SJCRH30 (cell line): ENCODE data around the genes IAH1, YWHAQ and CYS1.

DNA sequence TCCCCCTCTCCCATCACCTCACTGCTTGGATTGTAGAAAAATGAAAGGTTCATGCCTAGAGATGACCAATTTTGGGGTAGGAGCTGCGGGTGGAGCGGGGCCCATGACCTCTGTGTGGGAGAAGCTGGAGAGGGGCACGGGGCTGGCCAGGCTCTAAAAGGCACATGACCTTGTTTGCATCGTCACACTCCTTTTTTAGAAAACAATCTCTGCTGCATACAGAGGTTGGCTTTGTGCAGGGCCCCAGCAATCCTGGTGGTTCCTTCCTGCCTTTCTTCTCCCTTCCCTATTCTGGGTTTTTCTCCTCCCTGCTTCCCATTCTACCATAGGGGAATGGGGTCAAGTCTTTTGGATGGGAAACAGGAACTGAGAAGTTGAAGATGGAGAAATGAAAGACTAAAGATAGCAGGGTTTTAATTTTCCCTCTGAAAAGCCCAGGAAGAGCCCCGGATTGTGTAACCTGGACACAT is 53.8 kb downstream of the ASAP2 start:
- RAMPAGE, long total RNA: no peak

DNA sequence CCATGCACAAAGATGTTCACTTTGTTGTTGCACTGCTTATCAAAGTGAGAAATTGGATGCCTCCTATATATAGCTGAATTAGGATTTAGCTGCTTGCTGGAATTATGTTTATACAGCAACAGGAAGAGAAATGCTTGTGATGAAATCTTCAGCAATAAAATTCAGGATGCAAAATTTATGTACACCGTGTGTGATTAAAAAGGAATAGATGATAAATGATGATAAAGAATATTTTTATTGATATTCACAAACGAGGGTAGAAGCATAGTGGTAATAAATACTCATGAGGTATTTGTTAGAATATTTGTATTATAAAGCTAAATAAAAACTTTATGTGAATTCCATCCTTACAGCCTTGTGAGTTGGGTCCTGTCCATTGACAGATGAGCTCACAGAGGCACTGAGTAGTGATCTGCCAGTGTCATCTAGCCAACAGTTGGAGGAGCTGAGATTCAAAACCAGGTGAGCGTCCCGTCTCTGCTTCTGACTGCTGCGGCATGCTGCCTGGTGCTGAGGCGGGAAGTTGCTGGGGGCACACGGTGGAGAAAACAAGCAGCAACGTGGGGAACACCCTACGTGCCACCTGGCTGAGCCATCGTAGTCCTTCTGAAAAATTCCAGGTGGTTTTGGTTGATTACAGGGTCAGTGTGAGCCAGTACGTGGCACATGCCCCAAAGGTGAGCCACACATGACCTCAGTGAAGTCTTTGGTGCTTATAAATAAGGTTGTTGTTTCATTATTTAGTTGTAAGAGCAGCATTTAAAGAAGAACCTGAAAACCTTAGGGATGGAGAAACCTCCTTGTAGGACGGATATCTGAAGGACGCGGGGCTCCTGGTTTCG is 80.3 kb downstream of the ASAP2 start:
- RAMPAGE, long total RNA: no peak

GRCh38 chr2:9322556-9323363 is 100.6 kb downstream of the ITGB1BP1 start:
- RAMPAGE, long total RNA: no peak

DNA sequence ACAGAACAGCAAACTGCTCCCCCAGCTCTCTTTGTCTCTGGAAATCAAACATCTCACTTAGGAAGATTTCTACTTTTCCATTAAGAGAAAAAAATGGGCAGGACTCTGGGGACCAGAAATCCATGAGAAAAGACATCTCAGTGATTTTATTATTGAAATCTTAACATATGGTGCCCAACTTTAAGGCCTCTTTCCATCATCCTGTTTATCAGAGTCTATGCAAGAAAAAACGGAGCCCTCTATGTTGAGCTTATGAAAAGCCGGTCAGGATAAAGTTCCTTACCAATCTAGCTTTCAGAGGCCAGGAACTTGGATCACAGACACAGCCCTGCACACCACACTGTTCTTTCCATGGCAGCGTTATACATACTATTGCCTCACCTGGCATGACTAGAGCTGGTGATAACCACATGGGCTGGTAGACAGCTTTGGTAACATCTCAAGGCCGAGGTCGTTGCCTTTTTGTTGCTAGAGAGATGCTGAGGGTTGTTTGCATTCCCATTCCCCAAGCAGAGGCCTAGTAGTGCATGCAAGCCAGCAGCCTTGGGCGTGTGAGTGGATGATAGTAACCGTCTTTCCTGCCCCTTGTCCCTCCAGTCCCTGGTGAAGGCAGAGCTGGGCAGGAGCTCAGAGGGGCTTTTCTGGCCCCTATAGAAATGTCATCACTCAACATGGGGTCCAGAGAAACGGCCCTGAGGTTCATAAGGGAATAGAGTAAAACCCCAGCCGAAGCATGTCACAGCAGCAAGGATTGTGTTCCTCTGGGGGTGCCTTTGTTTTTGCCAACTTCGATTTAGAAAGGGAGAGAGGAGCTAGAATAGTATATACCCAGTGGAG is 78.0 kb downstream of the ITGB1BP1 start:
- RAMPAGE, long total RNA: no peak

GRCh38 chr2:9358295-9358903 is 64.9 kb downstream of the ITGB1BP1 start:
- RAMPAGE, long total RNA: no peak

DNA sequence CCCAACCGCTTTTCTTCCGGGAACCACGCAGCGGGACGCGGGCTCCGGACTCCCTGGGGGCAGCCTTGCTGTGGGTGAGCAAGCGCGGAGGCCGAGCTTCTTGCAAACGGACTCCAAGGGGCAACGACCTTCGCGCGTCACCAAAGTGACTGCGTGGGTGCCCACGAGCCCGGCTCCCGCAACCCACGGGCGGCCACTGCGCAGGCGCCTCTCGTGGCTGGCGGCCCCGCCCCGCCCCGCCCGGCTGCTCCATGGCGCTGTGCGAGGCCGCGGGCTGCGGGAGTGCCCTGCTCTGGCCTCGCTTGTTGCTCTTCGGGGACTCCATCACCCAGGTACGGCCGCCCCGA is at the start of gene IAH1:
IAH1 (plus strand) TSS at position 236 of the 347 bp plus-strand sequence.
- RAMPAGE, long total RNA: no peak

- RAMPAGE, long total RNA: no peak
Measured at GRCh38 chr2:9527576-9527944, 28.1 kb downstream of the ADAM17 start.

DNA sequence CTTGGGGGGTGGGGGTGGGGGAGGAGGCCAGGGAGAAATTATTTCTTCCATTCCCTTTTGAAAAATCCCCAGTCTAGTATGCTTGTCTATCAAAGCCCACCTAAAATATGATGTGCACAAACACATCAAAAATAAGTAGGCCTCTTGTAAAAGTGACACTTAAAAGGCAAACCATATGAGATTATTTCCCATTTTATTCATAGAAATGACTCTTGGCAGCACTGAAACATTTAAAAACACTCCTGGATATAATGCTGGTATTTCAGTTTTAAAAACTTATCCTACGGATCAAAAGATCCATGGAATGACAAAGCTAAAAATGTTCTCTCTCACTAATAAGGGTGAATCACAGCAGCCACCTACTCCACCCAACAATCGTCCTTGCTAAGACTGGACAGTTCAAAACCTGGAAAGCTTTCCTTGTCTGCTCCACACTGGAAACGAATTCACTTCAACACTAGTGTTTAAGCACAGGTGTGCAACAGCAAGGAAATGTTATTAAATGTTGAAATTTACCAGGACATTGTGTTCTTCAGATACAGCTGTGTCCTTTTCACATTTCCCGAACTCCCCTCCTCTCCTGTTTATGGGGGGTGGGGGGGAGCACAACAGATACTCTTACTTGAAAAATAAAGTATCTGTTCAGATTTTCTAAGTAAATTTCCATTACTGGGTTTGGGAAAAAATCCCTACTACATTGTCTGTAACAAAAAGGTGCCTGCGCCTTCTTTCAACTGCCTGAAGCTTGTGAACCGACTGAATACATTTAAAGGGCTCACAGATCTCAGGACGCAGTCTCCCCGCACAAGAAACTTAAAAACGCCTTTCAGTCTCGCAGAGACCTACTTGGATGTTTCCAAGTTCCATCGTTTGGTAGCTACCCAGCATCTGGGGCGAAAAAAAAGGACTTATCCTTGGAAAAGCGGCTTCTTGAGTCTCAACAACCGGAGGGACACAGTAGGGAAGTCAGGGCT is 1.5 kb downstream of the YWHAQ start:
- RAMPAGE, long total RNA: no peak

- RAMPAGE, long total RNA: start-site peak on the minus strand at chr2:9630404-9630517, 355 and 44 reads in 2 replicates; start-site peak on the minus strand at chr2:9630949-9630988, 287 and 83 reads in 2 replicates
Measured at GRCh38 chr2:9630030-9631126, at the start of gene YWHAQ. Gene YWHAQ, minus strand, starts transcription at chr2:9630997.

GRCh38 chr2:9644833-9645019 is 13.9 kb upstream of the YWHAQ start:
- RAMPAGE, long total RNA: no peak

GRCh38 chr2:9667836-9668415 is 37.1 kb upstream of the YWHAQ start:
- RAMPAGE, long total RNA: no peak

DNA sequence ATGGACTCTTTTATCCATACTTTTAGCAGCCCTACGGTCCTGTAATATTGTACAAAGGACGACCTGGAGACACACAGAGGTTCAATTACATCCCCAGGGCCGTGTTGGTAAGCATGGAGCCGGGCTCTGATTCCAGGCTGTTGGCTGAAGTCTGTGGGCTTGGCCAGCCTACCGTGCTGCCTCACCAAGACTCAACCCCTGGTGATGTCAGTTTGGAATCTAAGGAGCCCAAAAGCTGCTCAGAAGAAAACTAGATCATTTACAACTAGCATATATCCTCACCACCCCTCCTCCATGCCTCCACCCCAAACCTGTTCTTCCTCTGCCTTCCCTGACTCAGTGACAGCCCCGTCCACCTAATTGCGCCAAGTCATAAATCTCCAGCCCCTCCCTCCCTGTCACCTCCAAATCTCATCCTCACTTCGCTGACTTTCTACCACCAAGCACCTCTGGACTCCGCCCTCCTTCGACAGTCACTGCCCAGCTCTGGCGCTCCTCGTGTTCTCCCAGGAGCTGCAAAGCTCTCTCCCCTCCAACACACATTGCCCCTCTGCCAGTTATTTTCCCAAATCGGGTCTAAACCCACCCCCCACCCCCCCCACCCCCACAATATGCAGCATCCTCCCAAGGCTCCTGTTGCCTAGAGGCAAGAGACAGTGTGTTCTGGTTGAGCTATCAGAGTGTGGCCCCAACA is 9.9 kb upstream of the GRHL1 start:
- RAMPAGE, long total RNA: no peak

GRCh38 chr2:9985791-9986184 is 34.3 kb downstream of the GRHL1 start:
- RAMPAGE, long total RNA: no peak

DNA sequence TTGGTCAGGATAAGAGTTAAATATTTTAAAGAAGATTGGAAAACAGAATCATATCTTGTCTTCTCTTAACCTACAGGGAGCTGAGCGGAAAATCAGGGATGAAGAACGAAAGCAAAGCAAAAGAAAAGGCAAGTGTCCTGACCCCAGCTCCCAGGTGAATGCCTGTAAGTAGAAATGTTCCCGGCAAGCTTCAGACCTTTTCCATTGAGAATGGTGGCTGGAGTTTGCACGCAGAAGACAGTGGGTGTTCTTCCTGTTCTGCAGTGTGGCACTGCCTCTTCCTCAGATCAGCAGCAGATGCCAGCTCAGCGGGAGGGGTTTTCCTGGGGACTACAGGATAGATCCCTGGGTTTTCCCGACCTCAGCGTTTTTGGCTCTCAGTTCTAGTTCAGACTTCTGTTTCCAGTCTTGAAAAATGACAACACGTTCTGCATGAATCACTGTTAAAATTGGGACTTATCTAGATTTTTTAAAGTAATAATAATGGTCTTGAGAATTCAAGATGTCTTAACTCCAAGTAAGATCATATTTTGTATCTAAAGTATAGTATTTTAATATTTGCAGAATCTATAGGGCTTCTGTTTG is 39.2 kb downstream of the GRHL1 start:
- RAMPAGE, long total RNA: no peak

- RAMPAGE, long total RNA: no peak
Measured at GRCh38 chr2:9997992-9998402, 45.4 kb upstream of the KLF11 start.

DNA sequence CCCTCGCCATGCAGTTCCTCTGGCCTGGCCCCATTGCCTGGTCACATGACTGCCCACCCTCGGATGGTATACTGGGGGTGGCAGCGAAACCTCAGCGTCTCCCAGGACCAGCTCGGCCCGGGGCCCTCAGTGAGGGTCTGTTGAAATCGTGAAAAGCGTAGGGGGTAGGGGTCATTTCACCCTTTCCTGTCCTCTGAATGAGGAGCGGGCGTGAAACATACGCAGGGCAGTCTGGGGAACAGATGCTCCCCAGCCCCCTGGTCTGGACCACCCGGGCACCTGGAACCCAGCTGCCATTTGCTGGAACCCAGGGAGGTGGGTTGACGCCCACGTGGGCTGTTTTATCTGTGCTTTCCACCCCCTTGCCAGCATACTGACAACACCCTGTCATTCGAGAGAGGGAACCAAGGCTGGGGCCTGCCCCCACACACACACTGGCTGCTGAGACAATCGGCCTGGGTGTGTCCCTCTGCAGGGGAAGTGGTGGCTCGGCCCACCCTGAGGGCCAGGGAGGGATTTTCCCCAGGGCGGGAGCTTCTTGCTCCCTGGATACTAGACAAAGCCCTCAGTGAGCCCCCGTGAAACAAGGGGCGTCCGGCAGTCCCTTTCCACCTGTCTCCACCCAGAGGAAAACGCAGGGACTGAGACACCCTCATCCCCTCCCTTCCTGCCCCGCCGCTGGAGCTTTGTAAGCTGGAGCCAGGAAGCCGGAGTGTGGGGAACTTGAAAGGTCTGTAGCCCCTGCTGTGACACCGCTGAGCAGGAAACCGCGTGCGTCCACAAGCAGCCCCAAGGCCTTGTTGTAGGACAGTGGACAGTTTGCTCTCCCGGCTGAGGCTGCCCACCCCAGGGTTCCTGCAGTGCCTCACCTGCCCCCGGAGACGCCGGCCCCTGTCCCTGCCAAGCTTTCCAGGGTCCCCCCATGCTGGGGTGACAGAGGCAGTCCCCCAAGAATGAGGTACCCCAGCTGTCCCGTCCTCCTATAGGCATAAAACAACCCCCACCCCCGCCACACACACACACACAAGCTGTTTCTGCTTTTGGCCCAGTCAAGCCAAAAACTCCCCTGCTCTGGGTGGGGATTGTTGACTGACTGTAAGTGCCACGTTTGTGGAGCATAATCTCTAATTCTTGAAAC is 14.2 kb upstream of the KLF11 start:
- RAMPAGE, long total RNA: no peak

DNA sequence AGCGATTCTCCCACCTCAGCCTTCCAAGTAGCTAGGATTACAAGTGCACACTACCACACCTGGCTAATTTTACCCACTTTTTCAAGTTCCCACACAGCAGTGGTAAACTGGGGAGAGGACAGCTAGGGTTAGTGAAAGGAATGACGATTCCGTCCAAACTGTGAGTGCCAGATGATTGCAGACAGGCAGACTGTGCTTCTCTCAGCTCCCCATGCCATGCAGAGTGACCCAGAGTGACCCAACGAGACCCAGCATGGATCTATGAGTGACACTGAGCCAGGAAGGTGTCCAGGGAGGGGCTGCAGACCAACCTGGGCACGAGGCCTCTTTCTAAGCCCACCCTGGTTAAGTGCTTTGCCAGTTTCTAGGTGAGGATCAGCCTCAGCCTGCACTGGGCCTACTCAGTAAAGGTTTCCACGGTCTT is 7.7 kb upstream of the KLF11 start:
- RAMPAGE, long total RNA: no peak

DNA sequence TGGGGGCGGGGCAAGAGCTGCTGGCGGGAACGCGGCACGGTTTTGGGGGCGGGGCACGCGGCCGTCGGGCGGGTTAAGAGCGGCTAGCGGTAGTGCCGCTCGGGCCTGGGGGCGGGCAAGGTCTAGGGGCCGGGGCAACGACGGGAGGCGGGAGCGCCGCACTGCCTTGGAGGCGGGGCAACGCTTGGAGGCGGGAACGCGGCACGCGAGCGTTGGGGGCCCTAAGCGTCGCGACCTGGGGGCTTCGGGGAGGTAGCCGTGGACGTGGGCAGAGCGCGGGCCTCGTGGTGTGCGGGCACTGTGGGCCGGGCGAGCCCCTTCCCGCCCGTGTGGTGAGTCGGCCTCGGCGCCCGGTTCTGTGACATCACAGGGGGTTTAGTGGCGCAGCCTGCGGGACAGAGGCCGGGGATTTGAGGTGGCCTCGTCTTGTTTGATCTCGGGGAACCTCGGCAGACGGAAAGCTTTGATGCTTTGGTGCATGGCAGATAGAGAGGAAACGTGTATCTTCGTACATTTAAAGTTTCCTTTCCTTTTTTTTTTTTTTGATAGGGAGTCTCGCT is 850 bp downstream of the KLF11 start:
- RAMPAGE, long total RNA: no peak

DNA sequence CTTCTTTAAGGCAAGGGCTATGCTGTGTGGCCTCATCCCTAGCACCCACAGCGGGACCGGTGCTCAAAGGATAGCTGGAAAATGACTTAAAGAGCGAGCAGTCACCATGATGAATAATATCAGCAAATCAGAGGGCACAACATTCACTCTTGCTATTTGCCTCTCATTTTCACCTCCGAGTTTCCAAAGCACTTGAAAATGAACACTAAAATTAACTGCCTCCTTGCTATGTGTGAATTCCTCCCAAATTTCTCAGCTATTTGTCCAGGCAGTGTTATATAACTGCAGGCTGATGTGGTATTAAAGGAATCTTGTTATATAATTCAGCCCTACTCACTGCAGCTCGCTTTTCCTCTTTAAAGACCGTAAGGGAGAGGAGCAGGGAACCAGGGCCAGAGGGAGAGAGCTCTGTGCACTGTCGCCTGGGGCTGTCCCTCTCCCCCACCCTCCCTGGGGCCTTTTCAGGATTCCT is 1.4 kb downstream of the CYS1 start:
- RAMPAGE, long total RNA: no peak

GRCh38 chr2:10079859-10080428 is at the start of gene CYS1:
Gene CYS1, minus strand, starts transcription at chr2:10080411.
- RAMPAGE, long total RNA: no peak